ENCODE measurements around the gene LYZL1.

DNA sequence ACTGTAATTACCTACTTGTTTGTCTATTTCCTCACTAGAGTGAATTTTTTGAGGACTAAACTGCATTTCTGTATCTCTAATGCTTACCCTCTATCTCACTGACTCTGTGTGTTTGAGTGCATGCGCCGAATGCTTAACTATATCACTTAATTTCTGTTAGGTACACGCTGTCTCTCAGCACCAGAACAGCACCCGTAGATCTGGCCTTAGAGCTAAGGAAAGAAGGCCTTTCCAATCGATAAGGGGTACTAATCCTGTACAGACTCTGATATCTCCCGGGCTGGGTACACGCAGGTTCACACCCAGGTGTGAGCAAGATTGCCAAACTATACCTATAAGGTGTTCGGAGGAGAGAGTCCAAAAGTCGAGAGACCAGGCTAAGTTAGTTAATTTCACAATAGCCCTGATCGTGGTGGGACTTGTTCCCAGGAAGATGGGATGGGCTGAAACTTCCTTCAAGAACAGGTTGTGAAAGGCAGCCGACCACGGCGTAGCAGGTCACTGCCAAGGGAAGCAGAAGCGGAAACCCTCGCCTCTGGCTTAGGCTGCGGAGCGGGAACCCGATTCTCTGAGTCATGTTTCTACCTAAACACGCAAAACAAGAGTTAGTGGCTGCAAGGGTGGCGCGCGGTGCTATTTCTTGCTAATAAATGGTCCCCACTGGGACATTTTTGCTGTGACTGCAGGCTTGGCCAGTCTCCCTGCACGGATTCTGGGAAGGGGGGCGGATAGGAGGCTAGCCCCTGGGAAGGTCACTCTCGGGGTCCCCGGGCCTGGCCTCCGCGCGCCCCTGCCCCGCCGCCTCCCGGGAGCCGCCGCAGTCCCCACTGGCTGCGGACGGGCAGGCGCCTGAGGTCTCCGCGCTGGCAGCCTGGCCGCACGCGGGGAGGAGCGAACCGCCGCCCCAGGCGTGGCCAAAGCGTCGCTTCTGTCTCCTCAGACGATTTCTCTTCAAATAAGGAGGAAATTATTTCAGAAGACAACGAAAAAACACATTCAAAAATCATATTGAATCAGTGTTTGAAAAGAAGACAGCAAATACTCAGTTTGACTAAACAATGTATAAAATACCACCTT is 75.4 kb upstream of the PDSS1 start:
- PRO-cap, 2 experiments = peak in 1 of 2 experiments; most common plus-strand start position 501 of the sequence (in 1); most common minus-strand start position 806 of the sequence (in 1)
- RAMPAGE, long total RNA, 4 experiments = no peak in any of the 4 experiments

GRCh38 chr10:27525799-27526071 is 21.6 kb downstream of the RAB18 start:
- PRO-cap, 2 experiments = no peak in any of the 2 experiments
- RAMPAGE, long total RNA, 4 experiments = no peak in any of the 4 experiments

DNA sequence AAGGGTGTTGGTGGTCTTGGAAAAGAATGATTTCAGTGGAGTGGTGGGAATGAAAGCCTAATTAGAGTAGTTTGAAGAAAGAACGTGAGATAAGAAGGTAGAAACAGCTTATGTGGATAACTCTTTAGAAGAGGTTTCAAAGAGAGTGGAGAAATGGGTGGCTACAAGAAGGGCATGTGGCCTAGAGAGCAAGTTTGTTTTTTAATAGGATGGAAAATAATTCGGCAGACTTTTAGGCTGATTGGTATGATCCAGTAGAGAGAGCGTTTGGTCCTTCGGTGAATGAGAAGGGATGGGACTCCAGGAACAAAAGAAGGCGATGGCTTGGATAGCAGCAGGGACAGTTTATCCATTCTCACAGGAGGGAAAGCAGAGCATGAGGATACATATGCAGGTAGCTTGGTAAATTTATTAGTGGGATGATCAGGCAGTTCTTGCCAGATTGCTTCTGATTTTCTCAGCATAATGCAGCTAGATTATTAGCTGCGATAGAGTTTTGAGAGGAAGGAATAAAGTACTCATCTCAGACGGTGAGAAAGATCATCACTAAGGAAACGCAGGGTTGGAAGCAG is 32.8 kb downstream of the RAB18 start:
- PRO-cap, 2 experiments = no peak in any of the 2 experiments
- RAMPAGE, long total RNA, 4 experiments = no peak in any of the 4 experiments

DNA sequence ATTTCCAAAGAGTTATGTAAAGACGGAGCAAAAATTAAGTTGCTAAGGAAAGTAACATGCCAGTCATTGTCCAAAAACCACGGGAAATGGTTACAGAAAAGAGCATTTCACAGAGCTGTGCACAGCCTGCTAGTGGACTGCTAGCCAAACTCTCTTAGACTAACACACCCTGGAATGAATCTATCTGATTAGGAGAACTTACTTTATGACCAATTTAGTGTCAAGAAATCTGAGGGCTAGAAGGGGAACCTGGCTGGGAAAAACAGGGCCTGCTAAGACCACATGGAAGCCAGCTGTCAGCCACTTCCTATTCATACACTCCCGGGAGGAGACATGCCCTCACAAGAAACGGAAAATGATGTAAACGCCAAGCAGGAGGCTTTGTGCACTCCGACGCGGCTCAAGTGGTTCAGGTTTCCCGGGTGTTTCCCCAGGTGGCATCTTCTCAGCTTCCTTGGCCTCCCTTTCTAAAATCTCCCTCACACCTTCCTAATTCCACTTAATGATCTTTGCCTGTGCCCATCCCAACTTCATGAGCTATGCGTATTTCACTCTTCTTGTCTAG is 54.7 kb downstream of the MPP7 start:
- PRO-cap, 2 experiments = no peak in any of the 2 experiments
- RAMPAGE, long total RNA, 4 experiments = no peak in any of the 4 experiments

GRCh38 chr10:28301928-28302388 is 906 bp downstream of the MPP7 start:
- PRO-cap, 2 experiments = peak in 1 of 2 experiments; most common plus-strand start chr10:28302245 (in 1)
- RAMPAGE, long total RNA, 4 experiments = no peak in any of the 4 experiments

- PRO-cap, 2 experiments = peak in 2 of 2 experiments; most common plus-strand start chr10:28532779 (in 2); most common minus-strand start chr10:28533026 (in 2)
- RAMPAGE, long total RNA, 4 experiments = start-site peak on the plus strand in 4 of 4 experiments, at chr10:28532733-28532927 at its widest, 86 to 599 reads per replicate; start-site peak on the minus strand in 1 of 4 experiments, at chr10:28532654-28532751 at its widest, 20 reads per replicate
Measured at GRCh38 chr10:28532507-28533085, 322 bp upstream of the WAC start.

DNA sequence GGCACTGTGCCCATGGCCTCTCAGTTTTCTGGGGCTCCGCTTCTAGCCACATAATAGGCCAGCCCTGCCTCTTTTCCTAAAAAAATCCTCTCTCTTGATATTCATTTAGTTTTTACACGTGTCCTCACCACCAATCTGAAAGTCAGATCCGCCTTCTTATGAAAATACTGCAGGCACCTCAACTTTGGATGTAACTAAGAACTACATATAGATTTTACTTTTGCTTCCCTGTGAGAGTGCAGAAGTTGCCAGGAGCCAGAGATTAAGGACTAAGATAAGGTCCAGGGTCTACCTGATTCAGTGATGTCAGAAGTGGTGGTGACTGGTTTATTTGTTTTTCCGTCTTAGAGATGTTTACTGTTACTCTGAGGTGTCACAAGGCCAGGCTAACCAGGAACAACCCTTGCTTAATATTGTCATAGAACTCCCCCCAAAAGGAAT is 7.8 kb downstream of the BAMBI start:
- PRO-cap, 2 experiments = no peak in any of the 2 experiments
- RAMPAGE, long total RNA, 4 experiments = no peak in any of the 4 experiments

DNA sequence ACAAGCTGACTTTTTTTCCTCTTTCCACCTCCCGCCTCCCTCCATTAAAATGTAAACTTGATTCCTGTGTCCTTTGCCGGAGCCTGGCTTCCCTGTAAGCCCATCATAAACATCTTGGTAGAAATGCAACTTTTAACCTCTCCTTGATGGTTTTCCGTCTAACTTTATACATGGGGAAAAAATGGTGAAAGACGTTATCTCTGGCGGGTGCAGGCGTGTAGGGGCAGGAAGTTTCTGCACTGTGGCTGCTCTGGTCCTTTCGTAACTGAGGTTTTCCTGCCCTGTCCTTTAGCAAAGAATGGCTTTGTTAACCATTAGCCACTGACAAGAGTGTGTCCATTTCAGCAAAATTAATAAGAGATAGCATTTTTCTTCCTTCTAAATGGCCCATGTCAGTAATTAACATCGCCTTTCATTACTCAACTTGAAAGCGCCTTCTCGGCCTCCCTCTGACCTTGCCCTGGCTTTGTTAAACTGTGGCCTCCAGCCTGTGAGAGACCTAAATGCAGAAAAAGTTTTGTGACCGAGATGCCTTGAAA is 130.8 kb downstream of the BAMBI start:
- PRO-cap, 2 experiments = no peak in any of the 2 experiments
- RAMPAGE, long total RNA, 4 experiments = no peak in any of the 4 experiments

DNA sequence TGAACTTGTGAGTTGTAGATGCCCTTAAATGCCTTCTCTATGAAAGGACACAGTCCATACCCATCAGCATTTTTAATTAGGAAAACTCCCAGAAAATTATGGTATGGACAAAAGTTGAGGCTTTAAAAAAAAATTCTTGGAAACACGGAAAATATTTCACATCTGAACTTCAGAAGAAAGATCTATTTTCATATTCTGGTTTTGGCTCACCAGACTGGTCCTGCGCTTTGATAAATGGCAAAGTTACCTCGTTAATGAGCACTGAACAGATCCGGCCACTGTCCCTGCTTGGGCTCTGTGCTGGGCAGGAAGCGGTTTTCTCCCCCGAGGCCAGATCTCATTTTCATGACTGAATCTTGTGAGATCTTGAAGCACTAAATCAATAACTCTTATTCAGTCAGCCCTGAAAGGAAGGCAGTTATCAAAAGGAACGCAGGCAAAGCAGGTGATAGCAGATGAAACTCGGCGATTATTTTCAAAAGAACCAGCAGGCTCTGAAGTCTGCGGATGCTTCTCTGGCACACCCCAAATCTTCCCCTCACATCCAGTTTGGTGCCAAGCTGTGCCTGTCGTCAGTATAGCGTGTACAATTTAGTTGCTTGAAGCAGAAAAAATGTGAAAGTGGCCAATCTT is 228.6 kb downstream of the BAMBI start:
- PRO-cap, 2 experiments = no peak in any of the 2 experiments
- RAMPAGE, long total RNA, 4 experiments = no peak in any of the 4 experiments

GRCh38 chr10:29288930-29289253 is at the start of gene LYZL1:
TSS of gene LYZL1 (plus strand) at chr10:29289070.
- PRO-cap, 2 experiments = no peak in any of the 2 experiments
- RAMPAGE, long total RNA, 4 experiments = no peak in any of the 4 experiments

- PRO-cap, 2 experiments = no peak in any of the 2 experiments
- RAMPAGE, long total RNA, 4 experiments = no peak in any of the 4 experiments
Measured at GRCh38 chr10:29453118-29453647, 164.3 kb downstream of the LYZL1 start.

DNA sequence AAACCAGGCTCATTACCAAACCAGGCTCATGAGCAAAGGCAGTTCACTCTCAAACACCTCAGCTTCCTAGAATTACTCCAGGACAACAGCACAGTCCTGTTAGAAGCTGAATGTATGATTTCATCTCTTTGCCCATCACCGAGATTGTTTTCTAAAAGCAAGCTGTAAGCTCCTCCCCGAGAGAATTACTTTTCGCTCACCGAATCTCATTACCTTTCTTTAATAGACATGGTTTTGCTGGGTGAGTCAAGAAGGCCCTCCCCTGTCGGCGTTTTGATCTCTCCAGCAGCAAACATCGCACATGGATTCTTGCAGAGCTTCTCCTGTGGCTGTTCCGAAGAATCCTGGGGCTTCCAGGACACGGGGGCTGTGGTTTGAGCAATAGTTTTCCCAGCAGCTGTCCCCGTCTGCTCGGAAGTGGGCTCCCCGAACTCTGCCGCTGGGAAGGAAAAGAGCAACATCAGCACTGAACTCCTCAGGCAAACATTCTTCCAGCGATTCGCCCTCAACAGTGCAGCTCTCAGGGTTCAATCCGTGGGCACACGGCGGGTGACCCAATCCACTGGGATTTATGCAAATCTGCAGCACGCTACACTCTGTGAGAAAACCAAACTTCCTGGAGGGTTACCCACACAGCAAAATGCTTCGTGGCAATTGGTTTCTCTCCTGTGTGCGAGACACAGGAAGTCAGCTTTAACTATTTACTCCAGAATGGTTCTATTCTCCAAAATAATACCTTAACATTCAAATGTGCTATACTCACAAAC is 112.4 kb downstream of the SVIL start:
- PRO-cap, 2 experiments = no peak in any of the 2 experiments
- RAMPAGE, long total RNA, 4 experiments = start-site peak on the minus strand in 1 of 4 experiments, centred at positions 220 to 383 of the sequence, 24 to 94 reads per replicate

DNA sequence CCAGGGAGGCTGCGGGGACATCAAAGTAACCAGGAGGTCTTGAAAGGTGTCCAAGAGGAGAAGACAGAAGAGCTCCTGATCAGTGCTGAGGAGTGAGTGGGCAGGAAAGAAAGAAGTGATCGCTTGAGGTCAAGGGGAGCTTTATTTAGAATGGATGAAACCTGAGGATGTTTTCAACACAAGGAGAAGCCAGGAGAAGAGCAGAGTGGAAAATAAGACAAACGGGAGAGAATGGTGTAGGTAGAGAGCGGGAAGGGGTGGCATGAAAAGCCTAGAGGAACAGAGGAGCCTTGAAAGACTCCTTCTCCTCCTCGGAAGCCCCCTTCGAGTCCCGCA is 5.8 kb downstream of the SVIL start:
- PRO-cap, 2 experiments = no peak in any of the 2 experiments
- RAMPAGE, long total RNA, 4 experiments = no peak in any of the 4 experiments

DNA sequence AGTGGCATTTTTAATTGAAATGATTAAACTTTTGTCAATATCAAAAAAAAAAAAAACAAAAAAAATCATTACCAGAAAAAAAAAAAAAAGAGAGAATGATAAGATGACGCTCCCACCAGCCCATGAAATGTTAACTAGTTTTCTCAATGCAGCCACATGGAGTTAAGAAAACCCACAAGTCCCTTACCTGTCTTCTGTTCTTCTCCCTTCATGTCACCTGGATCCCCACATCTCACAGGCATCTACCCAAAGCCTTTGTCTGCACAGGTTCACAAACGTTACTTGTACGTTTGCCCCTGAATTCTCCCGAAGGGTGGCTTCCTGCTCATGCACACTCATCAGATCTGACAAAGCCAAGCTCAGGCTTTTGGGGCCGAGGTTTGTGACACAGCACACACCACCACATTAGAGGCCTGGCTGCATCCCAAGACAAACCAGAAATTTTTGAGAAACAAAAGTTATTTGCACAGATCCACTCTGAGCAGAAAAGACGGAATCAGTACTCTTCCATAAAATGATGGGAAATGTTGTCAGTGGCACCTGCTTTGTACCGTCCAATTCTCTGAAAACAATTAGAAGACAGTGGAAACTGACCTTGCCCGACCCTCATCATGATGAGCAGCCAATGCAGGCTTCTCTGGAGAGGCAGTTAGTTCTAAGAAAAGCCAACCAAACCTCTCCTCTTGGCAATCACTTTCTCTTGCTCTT is 13.3 kb upstream of the SVIL start:
- PRO-cap, 2 experiments = no peak in any of the 2 experiments
- RAMPAGE, long total RNA, 4 experiments = no peak in any of the 4 experiments

- PRO-cap, 2 experiments = peak in 2 of 2 experiments; most common plus-strand start chr10:29736029 (in 1); most common minus-strand start chr10:29735851 (in 1)
- RAMPAGE, long total RNA, 4 experiments = start-site peak on the minus strand in 3 of 4 experiments, at chr10:29735782-29735959 at its widest, 408 to 1,214 reads per replicate
Measured at GRCh38 chr10:29735574-29736146, 100.9 kb upstream of the SVIL start.

GRCh38 chr10:29782408-29782743 is 147.6 kb upstream of the SVIL start:
- PRO-cap, 2 experiments = no peak in any of the 2 experiments
- RAMPAGE, long total RNA, 4 experiments = no peak in any of the 4 experiments

DNA sequence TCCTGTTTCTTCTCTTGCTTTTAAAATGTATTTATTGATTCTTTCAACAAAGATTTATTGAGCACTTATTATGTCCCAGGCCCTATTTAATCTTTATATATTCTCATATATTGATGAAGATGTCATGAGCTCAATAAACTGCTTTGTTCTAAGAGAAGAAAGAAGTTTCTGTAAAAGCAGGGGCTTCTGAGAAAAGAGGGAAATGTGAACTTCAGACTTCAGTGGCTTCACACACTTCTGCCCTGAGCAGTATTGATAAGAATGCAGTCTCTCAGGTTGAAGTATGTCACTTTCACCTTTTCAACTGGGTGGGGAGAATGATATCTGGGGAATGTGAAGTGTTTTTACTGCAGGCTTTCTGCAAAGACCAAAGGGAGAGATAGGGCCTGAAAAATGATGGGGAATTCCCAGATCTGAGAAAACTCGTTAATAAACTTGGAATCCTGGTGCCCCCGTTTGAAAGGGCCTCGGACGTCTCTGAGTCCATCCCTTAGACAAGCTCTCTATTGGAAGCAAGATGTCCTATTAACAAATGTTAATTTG is 193.8 kb downstream of the JCAD start:
- PRO-cap, 2 experiments = no peak in any of the 2 experiments
- RAMPAGE, long total RNA, 4 experiments = no peak in any of the 4 experiments

- PRO-cap, 2 experiments = peak in 1 of 2 experiments; most common minus-strand start chr10:29895569 (in 1)
- RAMPAGE, long total RNA, 4 experiments = no peak in any of the 4 experiments
Measured at GRCh38 chr10:29895454-29896050, 163.8 kb downstream of the JCAD start.

DNA sequence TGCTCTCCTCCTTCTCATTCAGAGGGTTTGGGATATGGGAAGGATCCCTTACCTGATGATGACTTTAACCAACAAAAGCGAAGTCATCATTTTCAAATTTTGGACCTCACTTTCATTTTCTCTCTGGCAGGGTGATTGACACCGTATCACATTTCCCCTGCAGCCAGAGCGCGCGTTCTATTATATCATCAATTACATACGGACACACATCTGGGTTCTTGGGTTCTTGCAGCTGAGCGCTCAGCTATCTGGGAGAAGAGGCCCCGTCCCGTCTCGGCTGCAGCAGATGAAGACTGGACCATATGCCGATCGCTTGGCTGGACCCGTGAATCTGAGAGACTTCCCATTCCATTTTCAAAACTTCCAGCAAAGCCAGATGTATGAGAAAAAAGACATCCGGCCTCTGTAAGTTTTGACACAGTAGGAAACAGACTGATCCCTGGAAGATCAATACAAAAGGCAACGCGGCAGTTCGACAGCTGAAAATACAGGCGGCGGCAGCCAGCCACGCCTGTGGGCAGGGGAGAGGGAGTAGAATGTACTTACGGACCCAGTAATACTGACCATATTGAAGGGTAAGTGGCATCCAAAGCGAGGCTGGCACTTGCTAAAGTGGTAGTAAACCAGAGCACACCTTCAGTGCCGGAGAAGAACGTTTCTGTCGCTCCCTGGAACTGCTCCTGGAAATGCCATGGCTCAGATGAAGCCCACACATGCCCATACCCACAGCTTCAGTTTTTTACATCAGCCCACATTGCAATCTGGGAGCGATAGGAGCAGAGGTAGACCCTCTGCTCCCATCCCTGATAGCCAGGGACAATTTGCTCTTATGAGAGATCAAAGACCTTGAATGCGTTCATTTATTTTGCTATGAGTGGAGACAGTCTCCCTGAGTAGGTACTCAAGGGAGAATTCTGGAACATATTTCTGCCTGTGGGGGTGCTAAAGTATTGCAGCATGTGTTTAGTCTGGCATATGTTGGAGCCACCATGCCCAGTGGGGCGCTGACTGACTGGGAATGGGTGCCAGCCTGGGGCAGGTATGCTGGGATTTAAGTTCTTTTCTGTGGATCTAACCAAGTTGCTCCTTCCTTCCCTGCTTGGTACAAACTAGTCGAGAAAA is 99.5 kb downstream of the JCAD start:
- PRO-cap, 2 experiments = no peak in any of the 2 experiments
- RAMPAGE, long total RNA, 4 experiments = no peak in any of the 4 experiments

- PRO-cap, 2 experiments = no peak in any of the 2 experiments
- RAMPAGE, long total RNA, 4 experiments = no peak in any of the 4 experiments
Measured at GRCh38 chr10:30047394-30047866, 12.0 kb downstream of the JCAD start.

All from upper lobe of left lung (tissue), 5 donors.